ENCODE measurements around a stretch of chr7.

DNA sequence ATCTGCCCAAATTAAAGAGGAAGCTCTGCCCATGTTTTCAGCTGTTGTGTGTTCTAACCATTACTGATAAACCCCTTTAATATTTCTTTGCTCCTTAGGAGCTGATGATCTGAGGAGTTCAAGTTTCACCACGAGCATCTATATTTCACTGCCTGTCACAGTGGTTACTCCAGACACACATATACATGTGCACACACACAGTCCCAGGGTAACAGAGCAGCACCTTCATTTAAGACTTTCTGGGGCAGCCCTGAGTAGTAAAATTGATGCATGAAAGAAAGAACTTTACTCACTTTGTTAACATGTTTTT, 94.3 kb downstream of the JAZF1 start:
- PRO-cap: no peak

GRCh38 chr7:28474116-28474708, 61.9 kb downstream of the CREB5 start:
- PRO-cap: no peak

- PRO-cap: no peak
Measured at GRCh38 chr7:28853758-28854683, 104.1 kb downstream of the TRIL start.

GRCh38 chr7:28926888-28927377, 31.2 kb downstream of the TRIL start:
- PRO-cap: bidirectional peak, plus-strand start at chr7:28927083, minus-strand start at chr7:28926970

DNA sequence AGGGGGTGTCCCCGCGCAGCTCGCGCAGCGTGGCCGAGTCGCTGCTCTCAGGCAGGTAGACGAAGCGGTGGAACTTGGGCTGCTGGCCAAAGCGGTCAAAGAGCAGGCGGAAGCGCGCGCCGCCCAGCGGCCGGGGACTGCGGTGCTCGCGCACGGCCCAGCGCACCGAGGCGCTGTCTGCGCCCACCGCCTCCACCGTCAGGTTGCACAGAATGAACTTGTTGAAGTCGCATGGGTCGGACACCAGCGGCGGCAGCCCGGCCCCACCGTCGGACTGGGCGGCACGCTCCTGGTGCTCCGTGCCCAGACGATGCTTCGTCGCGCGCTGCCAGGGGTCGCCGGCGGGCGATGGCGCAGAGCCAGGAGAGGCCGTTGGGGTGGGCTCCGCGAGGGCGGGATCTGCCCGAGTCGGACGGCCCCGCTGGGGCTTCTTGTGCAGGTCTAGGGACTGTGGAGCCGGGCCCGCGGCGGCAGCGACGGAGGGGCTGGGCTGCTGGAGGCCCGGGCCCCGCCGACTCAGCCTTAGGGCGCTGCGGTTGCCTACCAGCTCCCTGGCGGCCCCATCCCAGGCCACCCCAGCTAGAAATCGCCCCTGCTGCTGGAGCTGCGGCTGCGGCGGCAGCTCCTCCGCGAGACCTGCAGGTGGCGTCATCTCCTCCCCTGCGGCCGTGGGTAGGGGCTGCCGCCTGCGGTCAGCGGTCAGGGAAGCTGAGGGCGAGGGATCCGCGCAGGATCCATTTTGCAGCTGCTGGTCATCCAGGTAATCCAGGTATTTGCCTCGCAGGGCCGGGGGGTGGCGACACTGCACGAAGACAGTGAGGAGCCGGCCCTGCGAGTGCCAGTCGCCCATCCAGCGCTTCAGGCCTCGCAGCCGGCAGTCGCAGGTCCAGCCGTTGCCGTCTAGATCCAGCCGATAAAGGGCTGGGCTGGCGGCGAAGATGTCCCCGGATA, 1.8 kb downstream of the TRIL start:
- PRO-cap: no peak

- PRO-cap: no peak
Measured at GRCh38 chr7:29111754-29112301, 34.5 kb downstream of the CPVL start.

DNA sequence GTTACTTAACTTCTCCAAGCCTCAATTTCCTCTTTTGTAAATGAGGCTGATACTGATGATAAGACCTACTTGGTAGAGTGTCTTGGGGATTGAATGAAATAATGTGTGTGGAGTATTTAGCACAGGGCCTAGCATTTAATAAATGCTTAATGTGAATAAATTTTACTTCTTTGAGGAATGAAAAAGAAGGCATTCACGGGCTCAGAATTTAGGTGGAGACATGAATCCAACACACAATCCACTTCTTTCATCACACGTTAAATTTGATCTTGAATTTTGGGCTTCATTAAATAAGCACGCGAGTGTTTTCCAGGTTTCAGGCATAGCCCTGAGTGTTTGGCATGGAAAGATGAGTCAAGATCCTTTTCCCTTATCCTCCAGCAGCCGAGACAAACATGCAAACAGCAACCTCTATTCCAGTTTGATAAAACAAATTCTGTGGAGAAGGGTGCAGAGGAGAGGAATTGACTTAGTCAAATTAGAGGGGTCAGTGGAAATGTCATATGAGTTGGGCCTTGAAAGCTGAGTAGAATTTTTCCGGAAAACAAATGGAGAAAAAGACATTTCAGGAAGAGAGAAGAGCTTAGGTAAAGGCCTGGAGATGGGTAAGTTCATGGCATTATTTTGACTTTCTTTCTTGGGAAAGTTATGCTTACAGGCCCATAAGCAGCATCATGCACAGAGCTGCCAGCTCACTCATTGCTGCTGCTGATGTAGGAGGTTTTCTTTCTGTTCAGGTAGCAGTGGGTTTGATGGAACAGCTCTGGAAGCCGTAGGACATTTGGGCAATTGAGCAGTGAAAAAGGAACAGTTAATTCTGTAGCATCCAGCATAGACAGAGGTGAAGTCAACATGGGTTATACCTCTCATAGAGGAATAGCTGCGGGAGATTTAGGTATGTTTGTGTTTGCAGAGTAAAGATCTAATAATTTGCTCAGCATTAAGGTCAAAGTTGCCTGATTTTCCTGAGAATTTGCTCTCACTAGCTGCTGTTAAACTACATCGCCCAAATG, 3.1 kb downstream of the CHN2 start:
- PRO-cap: no peak

DNA sequence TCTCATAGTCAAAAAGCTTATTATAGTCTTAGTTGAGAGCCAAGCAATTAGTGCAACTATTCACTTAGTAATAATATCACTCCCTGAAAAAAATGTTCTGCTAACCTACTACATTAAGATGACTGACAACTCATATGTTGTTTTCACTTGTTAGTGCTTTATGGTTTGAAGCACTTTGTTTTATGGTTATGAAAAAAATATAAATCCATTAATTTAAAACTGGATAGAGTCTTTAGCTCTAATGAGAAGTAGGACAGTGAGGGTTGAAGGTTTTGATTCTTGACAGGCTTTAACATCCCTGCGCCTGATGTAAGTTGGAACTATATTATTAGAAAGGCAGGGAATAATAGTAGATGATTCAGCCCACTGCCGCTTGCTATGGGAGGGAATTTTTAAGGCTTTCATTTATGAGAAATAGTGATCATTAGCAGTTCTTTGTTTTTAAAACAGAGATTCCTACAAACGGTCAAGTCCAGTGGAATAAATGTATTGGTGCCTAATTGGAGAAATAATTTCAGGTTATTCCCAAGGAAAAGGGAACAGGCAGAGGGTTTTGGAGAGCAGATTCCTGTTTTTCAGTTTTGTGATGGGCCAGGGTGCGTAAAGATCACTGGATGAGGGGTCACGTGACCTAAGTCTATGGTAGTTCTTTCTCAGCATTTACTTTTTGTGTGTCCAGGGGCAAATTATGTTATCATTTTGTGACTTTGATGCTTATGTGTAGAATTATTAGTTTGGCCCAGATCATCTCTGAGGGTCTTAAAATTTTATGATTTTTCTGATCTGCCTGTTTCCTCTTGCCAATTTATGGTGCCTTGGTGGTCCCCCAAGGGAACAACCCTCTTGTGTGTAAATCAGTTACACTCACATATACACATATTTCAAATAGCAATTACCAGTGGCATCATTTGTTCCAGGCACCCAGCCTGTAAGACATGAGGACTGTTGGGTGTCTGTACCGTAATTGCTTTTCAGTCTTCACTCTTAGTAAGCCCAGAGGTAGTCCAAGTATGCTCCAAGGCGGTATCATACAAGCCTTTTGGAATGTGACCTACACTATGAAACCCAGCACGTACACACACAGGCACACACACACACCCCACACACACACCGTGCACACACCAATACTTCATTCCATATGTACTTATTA, 15.1 kb downstream of the CHN2 start:
- PRO-cap: no peak

DNA sequence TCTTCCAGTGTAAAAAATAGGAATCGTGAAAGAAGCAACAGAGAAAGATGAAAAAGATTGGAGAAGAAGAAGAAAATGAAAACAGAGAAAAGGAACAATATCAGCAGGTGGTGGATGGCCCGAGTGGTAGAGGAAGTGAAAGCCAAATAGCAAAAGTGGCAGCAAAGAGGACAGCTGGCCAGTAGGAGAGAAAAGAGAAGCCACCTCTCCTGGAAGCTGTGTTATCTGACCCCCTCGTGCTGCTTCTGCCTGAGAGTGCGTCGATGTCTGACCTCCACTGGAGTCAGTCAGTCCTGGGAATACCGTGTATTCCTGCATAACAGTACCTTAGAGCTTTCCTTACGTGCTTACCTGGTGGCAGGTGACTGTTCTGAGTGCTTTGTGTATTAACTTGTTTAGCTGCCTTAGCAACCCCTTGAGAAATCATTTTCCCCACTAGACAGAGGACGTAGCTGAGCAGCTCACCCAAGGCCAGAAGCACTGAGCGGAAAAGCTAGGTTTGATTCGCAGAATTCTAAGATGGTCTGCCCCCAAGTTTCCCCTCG, 88.3 kb downstream of the CHN2 start:
- PRO-cap: no peak

GRCh38 chr7:29304632-29305404, 110.2 kb downstream of the CHN2 start:
- PRO-cap: no peak

- PRO-cap: no peak
Measured at GRCh38 chr7:29328081-29328487, 133.5 kb downstream of the CHN2 start.

GRCh38 chr7:29567175-29567698, 3.6 kb downstream of the PRR15 start:
- PRO-cap: no peak

DNA sequence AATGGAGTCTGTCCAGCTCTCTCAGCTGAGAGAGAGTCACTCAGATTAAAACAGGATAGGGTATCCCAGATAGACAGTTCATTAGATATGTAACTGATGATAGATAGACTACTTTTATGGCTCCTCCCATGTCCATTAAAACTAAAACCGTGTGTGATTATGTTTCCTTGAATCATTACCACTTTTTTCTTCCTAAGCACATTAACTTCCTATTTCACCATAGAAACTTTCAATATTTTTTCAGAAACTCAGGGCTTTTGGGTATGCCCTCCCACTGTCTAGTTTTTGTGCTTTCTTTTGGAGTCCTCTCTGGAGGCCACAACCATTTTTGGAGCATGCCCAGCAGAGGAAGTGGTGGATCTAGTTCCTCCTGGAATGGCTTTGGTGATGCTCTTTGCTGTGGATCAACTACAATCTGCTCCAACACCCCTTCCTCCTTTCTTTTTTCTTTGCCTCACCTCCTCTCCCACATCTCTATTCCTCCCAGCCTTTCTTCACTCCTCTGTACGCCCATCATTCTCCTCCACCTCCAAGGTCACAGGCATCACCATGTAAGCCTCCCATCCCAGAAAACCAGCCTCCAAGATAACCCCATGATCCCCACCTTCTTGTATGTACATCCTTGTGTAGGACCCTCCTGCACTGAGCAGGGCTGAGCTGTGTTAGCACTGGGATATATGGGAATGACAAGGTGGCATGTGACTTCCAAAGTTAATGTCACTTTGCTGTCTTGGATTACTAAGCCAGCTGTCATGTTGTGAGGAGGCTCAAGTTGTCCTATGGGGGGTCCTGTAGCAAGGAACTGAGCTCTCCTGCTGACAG, 82.9 kb downstream of the PRR15 start:
- PRO-cap: no peak

DNA sequence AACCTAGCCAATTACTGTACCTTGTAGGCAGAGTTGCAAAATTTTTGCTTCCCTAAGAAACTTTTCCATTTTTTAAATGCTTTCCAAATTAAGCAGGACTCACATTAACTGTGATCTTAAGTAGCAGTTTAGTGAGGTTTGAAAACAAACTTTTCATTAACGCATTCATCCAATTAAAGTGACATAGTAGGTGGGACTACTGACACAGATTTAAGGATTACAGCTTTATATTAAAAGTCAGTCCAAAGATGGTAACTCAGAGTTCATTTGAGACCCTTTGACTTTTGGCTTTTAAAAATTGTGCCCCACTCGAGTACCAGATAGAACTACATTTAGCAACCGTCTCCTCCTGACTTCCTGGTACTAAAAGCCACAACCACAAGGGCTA, 120.4 kb downstream of the PRR15 start:
- PRO-cap: unidirectional peak, plus-strand start at position 240 of the sequence

GRCh38 chr7:30078671-30079185, 50.5 kb downstream of the PLEKHA8 start:
- PRO-cap: no peak

DNA sequence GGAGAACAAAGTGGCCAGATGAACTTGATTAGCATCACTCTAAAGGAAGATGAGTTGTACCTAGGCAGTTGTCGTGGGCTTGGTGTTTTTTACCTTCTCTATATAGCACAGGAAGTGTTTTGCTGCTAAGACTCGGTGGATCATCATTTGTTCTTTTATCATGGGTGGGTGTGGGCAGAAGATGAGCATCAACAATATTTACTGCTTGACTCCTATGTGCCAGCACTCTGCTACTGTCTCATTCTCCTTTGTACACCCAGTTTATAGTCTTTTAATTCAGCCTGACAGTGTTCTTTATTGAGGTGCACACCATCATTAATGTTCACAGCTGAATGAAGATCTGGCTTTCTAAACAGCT, 34.0 kb upstream of the ZNRF2 start:
- PRO-cap: no peak

DNA sequence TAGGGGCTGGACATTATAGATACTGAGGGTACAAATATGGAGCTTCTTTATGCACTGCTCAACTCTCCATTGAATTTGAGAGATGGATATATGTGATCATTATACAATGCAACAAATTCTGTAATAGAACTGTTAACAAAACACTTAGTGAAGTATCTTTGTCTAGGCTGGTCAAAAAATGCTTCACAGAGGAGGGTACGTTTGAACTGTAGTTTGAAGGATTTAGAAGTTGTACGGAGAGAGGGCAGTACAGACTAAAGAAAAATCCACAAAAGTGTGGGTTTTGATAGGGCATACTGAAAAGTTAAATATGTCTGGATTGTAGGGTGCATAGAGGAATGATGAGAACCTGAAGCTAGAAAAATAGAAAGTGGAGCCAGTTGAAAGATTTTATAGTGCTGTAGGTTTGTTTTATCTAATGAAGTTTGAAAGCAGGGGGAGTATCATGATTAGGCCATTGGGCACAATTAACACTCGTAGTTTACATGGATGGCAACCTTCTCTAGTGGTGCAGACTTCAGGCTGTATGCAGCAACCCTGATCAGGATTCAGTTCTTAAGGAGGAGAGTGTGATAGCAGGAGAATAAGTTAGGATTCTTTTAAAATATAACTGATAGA, 6.6 kb downstream of the ZNRF2 start:
- PRO-cap: no peak

DNA sequence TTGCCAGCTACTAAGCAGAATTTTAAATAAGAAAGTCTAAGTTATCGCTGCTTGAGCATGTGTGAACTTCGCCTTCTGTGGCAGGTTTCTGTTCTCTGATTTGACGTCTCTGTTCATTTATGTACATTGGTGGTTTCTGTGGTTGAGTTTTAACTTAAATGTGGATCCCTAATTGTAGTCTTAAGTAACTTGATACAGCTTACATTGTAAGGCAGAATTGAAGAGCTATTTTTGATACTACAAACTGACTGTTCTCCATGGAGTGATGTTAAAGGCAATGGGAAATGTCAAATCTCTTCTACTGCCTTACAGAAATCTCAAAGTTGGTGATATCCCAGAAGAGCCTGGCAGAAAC, 46.4 kb downstream of the ZNRF2 start:
- PRO-cap: no peak

DNA sequence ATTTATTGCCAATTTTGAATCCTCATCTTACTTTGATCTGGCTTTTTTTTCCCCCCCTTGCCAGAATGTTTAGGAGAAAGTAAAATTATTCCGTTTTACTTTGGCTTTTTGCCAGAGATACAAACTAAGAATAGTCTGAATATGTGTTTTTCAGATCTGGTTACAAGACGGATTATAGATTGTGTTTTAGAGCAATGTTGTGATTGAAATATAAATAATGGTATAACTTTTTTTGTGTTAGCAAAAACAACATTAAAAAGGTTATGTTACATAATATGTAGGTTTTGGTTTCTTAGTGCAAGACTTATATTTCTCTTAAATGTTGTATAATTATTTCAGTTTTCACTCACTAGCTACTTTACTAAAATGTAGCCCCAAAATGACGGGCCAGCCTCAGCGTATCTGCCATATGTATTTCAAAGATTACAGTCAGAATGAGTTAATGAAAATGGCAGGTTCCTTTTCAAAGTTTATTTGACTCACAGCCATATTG, 84.5 kb downstream of the ZNRF2 start:
- PRO-cap: no peak

GRCh38 chr7:30371817-30372662, 87.6 kb downstream of the ZNRF2 start:
- PRO-cap: no peak

All from trachea (tissue), 1 donor.